Metastatic Liver Carcinoma in the Lung (tissue), 2 donors: Measurements from ENCODE around the genes F2R, S100Z, CRHBP, PDE8B and WDR41.

GRCh38 chr5:76273561-76273942 lies 129.5 kb upstream of the IQGAP2 start:
- PRO-cap, 2 experiments: no peak in any of the 2 experiments

- PRO-cap, 2 experiments: no peak in any of the 2 experiments
Observed at GRCh38 chr5:76491953-76492466, 88.9 kb downstream of the IQGAP2 start.

- PRO-cap, 2 experiments: no peak in any of the 2 experiments
Observed at GRCh38 chr5:76566703-76566974, 56.6 kb downstream of the F2RL2 start.

GRCh38 chr5:76580568-76580899 lies 42.7 kb downstream of the F2RL2 start:
- PRO-cap, 2 experiments: no peak in any of the 2 experiments

DNA sequence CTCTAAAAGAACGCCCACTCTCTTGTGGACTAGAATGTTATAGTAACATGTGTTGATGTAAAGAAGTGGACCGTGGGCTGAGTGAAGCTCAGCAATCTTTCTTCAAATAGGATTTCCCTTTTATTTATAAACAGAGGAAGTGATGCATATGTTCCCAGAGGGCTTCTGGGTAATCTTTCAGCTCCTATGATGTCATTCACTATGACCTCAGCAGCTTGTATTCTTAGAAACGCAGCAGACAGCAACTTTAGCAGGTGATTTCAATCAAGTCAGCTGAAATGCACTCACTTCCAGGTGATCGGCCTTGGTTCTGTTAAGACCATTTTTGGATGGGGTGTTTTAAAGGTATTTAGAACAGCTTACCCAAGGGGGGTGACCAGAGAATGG lies 14.3 kb downstream of the F2RL2 start:
- PRO-cap, 2 experiments: peak in 1 of 2 experiments; most common minus-strand start position 79 of the sequence (in 1)

DNA sequence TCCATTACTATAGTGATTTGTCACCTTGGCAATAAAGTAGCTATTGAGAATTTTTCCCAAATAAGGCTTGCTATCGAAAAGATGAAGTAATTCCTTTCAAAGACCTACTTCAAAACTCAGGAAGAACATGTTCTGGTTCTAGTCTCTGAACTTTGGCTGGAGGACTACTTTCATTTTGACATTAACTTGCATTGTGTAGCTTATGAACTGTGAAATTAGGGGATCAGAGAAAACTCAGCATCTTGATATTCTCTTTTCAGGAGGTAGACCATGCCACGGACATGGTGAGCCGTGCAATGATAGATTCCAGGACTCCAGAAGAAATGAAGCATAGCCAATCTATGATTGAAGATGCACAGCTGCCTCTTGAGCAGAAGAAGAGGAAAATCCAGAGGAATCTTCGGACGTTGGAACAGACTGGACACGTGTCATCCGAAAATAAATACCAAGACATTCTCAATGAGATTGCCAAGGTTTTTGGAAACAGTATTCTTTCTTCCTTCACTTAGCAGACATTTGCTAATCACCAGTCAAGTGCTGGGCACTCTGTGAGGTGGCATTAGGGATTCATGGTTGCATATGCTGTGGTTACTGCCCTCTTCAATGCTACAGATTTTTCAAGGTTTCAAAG lies 20.6 kb upstream of the F2R start:
- PRO-cap, 2 experiments: no peak in any of the 2 experiments

GRCh38 chr5:76715526-76716516 lies at the start of gene F2R:
F2R (plus strand) TSS chr5:76716126.
- PRO-cap, 2 experiments: peak in 2 of 2 experiments; most common plus-strand start chr5:76716135 (in 2); most common minus-strand start chr5:76715846 (in 2)

DNA sequence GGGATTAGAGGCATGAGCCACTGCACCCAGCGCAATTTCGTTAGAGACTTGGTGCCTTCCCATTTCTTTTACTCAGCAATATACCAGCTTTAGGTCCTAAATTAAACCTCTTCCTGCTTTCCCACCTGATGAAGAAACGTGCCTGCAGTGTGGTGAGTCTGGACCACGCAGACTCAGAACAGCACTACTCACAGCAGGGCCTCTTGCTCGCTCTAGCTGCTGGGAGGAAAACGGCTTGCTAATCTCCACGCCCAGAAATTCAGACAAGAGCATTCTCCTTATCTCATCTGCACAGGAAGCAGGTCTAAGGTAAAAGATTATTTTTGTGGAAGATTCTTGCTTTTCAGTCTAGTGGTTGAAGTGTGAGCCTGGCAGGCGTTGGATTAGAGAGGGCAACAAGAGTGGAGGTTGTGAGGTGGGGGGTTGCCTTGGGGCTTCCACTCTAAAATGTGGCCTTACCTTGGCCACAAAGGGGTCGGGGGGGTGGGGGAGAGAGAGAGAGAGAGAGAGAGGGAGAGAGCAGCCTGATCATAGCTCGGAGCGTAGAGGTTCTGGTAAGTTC lies at the start of gene S100Z:
S100Z (plus strand) TSS at position 168 of the 562 bp plus-strand sequence.
- PRO-cap, 2 experiments: no peak in any of the 2 experiments

GRCh38 chr5:76952533-76953192 lies at the start of gene CRHBP:
CRHBP (plus strand) TSS chr5:76953045.
- PRO-cap, 2 experiments: no peak in any of the 2 experiments

DNA sequence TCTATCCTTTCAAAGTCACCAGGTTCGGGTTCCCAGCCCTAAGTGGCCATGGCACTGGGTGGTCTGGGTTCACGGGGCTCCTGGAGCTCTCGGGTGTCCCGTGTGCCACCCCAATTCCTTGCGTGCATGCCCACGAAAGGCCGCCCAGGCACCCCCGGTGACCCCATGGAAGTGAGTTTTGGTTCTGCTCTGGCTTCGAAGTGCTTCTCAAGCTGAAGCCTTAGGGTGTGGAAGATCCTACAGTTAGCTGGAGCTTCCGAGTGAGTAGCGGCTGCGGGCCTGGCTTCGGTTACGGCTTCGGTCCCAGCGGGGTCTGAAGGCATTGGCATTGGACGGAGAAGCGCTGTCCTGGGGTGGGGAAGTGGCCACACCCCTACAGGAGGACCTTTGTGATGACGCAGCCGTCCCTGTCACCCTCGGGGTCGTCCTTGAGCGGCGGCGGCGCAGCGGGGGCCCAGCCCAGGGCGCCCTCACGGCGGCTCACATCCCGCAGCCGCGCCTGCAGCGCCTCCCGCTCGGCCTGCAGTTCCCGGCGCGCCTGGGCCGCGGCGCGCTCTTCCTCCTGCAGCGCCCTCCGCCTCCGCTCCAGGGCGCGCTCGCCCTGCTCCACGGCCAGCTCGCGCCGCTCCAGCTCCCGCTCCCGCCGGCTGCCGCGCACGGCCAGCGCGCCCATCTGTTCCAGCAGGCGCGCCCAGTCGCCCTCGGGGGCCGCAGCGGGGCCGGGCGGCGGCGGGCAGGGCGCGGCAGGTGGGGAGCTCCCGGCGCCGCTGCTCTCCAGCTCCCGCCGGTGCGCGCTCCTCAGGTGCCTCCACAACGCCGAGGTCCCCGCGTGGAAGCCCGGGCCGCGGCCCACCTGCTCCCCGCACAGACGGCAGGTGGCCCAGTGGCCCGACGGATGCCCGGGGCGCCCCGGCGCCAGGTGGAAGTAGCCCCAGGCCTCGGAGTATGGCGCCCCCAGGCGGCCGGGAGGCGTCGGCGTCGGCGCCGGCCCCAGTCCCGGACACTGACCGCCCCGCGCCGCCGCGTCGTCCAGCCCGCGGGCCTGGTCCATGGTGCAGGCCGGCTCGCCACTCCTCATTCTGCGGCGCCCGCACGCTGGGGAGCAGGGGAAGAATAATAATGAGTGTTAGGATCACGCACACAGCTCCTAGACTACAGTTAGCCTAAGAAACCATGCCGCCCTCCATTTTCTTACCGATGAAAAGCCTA lies 9.9 kb downstream of the ZBED3 start:
- PRO-cap, 2 experiments: no peak in any of the 2 experiments

- PRO-cap, 2 experiments: no peak in any of the 2 experiments
Observed at GRCh38 chr5:77132650-77133628, 45.9 kb upstream of the ZBED3 start.

DNA sequence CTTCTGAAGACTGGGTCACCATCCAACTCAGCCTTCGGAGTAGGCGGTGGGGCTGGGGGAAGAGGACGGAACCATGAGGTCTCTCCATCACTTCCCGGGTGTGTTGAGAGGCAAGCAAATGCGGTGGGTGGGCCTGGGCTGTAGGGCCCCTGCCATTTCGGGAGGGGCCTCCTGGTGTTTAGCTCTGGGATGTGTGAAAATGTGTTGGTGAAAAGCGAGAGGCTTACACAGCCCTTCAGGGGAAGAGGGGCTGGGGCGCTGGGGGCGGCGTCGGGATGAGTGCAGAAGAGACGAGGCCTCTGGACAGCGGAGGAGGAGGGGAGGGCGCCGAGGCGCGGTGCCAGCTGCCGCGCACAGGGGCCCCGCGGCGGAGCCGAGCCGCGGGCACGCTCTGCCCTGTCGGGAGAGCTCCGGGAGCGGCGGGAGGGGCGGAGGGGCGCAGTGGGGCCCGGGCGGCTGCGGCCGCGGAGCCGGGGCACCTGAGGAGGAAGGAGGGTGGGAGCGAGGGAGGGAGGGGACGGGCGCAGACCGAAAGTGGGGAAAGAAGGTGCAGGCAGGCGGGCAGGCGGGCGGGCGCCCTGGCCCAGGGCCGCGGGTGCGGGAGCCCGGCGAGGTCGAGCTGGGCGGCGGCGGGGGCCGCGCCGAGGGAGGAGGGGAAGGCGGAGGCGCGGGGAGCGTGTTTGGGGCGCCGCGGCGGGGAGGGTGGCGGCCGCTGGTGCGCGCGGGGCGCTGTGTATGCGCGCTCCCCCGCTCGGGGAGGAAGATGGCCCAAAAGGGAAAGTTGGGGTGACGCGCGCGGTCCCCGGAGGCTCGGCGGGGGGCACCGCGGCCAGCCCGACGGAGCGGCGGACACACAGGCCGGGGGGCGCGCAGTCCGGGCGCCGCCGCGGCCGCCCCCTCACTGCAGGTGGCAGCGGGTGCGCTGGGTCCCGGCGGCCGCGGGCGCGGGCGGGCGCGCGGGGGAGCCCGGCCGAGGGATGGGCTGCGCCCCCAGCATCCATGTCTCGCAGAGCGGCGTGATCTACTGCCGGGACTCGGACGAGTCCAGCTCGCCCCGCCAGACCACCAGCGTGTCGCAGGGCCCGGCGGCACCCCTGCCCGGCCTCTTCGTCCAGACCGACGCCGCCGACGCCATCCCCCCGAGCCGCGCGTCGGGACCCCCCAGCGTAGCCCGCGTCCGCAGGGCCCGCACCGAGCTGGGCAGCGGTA lies at the start of gene PDE8B:
PDE8B (plus strand) TSS at position 732 of the 1,209 bp plus-strand sequence.
- PRO-cap, 2 experiments: peak in 1 of 2 experiments; most common plus-strand start position 526 of the sequence (in 1)

GRCh38 chr5:77490971-77491628 lies 1.0 kb downstream of the WDR41 start:
- PRO-cap, 2 experiments: no peak in any of the 2 experiments

- PRO-cap, 2 experiments: peak in 2 of 2 experiments; most common plus-strand start chr5:77492292 (in 1); most common minus-strand start chr5:77492026 (in 2)
Observed at GRCh38 chr5:77491629-77492918, at the start of gene WDR41. WDR41 (minus strand) TSS chr5:77492316.

- PRO-cap, 2 experiments: no peak in any of the 2 experiments
Observed at GRCh38 chr5:78530392-78530947, 118.1 kb downstream of the LHFPL2 start.

DNA sequence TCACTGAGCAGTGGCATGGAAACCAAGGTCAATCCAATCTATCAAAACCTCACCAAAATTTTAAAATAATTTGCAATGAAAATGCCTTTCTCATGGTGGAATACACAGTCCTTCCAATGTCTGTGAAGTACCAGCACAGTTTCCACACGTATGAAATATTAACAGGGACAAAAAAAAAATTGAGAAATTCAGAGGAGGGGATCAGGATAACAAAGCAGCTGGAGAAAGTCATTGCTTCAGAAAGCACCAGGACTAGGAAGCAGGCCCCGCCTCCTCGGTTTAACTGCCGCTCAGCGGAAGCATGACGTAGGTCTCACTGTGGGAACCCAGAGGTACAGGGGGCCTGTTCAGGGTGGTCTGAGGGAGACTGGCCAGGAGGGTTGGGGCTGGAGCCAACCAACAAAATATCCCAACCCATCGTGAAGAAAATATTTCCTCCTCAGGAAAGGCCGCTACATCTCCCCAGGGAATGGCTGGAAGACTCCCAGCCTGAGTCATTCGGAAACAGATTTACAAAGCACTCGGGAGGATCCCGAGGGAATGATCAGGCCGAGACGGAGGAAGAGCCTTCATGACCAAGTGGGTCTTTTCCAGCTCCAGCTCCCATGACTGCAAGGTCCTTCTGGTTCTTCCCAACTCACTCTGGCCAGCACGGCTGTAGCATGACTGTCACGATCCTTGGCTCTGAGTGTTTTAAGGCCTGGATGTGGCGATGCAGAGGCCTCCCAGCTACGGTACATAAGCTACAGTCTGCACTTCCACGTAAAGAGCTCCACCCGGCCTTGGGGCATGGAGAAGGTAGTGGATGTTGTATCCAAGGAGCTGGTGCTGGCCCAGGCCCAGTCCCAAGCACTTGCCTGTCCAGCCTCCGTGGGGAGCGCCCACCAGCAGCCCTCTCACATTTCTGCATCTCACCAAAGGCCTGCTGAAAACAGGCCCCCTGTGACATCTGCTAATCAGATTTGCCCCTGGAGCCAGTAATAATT lies 100.8 kb downstream of the LHFPL2 start:
- PRO-cap, 2 experiments: peak in 2 of 2 experiments; most common plus-strand start position 325 of the sequence (in 1); most common minus-strand start position 224 of the sequence (in 1)

DNA sequence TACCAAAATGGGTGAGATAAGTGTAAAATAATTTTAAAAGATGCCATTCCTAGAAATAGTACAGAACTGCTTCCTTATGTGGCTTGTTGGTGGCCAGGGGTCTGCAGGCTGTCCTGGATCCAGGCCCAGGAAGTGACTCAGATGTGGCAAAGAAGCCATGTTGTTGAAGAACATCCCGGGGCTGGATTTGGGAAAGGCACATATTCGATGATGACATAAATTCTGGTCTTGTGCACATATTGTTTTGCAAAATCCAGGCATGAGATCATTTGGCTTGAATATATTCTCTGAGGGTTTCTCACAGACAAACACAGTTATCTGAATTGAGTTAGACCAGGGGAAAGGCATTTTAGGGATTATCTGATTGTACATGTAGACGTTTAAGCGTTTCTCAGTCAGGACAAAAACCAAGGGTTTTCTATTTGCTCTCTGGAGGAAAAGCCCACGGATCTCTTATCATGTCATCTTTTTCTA lies 29.2 kb upstream of the LHFPL2 start:
- PRO-cap, 2 experiments: no peak in any of the 2 experiments

DNA sequence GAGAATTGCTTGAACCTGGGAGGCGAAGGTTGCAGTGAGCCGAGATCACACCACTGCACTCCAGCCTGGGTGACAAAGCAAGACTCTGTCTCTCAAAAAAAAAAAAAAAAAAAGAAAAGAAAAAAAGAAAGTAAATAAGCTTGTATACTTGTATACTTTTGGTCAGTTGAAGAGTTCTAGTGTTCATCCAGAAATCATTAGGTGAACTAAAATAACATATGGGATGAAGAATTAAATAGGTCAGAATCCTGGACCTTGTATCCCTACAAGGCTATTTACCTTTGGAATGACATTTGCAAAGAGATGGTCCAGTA lies 39.0 kb downstream of the DMGDH start:
- PRO-cap, 2 experiments: no peak in any of the 2 experiments

- PRO-cap, 2 experiments: no peak in any of the 2 experiments
Observed at GRCh38 chr5:79056862-79057268, 12.6 kb downstream of the DMGDH start.

DNA sequence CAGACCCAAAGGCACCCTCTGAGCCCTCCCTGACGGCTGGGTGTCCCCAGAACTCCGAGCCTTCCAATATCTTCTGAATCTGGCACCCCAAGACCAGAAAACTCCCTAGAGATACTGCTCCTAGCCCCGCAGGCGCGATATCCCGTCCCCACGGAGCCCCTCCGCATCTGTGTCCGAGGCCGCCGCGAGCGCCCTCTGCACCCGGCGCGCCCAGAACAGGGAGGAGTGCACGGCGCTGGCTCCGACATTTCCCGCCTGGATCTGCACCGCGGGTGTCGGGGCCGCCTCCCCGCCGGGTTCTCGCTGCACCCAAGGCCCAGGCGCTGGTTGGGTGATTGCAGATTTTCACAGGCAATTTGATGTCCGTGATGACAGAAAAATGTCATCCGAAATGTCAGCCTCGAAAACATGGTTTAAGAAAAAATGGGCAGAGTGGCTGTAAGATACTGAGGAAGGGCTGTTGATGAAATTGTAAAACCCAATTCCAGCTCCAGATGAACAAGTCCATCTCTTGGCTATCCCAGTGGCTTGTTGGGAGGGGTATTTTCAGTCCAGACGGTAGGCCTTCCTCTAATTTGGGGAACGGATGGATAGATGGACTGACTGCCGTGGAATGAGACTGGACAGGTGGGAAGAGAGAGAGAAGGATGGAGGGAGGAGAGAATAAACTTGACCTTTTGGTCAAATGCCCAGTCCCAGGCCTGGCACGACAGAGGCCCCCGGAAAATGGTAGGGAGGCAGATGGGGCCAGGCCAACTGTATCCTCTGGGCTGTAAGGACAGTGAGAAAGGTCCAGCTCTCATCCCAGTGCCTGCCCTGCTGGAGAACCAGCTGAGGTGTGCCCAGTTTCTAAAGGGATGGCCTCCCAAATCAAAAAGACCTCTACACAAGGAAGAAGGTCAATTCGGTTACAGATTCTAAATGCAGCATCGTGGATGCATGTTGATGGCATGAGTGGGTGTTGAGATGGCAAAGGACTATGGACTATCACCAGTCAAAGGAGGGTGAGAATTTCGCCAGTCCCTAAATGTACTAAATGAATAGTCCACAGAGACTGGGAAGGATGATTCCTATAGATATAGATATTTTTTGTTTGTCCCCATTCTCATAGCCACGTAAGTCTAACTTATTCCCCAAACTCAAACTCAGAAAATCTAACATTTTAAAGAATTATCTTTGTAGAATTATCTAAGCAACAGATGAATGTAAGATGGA lies 1.0 kb downstream of the BHMT start:
- PRO-cap, 2 experiments: no peak in any of the 2 experiments